Mucosa of descending colon (tissue), 1 donor: ENCODE measurements around the gene TBP.

DNA sequence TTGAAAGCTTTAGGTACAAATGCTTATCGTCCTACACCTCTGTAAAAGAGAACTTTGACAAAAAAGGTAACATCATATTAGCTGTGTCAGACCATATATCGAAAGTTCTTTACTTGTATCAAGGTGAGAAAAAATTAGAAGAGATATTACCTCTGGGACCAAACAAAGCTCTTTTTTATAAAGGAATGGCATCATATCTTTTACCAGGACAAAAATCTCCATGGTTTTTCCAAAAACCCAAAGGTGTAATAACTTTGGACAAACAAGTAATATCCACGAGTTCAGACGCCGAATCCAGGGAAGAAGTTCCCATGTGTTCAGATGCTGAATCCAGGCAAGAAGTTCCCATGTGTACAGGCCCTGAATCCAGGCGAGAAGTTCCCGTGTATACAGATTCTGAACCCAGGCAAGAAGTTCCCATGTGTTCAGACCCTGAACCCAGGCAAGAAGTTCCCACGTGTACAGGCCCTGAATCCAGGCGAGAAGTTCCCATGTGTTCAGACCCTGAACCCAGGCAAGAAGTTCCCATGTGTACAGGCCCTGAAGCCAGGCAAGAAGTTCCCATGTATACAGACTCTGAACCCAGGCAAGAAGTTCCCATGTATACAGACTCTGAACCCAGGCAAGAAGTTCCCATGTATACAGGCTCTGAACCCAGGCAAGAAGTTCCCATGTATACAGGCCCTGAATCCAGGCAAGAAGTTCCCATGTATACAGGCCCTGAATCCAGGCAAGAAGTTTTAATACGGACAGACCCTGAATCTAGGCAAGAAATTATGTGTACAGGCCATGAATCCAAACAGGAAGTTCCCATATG, 11.8 kb downstream of the FAM120B start:
- PRO-cap: no peak

DNA sequence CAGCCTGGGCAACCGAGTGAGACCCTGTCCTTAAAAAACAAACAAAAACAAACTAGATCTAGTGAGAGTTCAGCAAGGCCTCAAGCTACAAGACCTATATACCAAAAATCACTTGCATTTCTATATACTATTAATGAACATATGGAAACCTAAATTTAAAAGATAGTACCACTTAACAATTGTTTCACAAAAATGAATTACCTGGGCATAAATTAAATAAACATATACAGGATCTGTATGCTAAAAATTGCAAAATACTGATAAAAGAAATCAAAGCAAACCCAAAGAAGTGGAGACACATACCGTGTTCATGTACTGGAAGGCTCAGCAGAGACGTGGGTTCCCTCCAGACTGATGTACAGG, 75.8 kb downstream of the FAM120B start:
- PRO-cap: no peak

GRCh38 chr6:170554012-170555023, at the start of gene TBP:
Gene TBP, plus strand, starts transcription at chr6:170554369.
- PRO-cap: bidirectional peak, plus-strand start at chr6:170554382, minus-strand start at chr6:170554145